Mesenchymal stem cell of adipose (primary cell): Measurements from ENCODE around the genes RNFT2 and NOS1.

DNA sequence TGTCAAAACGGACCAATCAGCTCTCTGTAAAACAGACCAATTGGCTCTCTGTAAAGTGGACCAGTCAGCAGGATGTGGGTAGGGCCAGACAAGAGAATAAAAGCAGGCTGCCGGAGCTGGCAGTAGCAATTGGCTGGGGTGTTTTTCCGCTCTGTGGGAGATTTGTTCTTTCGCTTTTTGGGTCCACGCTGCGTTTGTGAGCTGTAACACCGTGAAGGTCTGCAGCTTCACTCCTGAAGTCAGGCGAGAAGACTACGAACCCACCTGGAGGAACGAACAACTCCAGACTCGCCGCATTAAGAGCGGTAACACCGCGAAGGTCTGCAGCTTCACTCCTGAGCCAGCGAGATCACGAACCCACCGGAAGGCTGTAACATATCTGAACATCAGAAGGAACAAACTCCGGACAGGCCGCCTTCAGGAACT, 76.4 kb downstream of the SPRING1 start:
- CAGE, long polyA plus RNA = no peak

- CAGE, long polyA plus RNA = no peak
Measured at GRCh38 chr12:116737588-116738911, at the start of gene RNFT2. Gene RNFT2 (plus strand): TSS chr12:116738315.

GRCh38 chr12:117005244-117005835, 93.9 kb downstream of the TESC start:
- CAGE, long polyA plus RNA = no peak

GRCh38 chr12:117020248-117021310, 78.6 kb downstream of the TESC start:
- CAGE, long polyA plus RNA = no peak

DNA sequence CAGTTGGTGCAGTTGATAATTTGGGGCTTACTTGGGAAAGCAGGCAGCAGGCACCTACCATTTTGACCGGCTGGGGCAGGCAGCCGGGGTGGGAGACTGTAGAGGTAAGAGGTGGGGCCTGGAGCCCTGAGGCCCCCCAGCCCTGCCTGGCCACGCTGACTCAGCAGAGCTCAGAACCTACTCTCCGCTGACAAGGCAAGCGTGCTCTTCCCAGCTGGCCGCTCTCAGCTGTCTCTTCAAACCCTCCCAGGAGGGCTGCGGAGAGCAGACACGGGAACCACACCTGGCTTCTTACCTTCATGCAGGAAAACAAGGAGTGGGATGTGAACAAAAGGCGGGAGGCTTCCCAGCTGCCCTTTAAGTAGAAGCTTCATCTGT, 12.5 kb upstream of the TESC start:
- CAGE, long polyA plus RNA = no peak

- CAGE, long polyA plus RNA = no peak
Measured at GRCh38 chr12:117360883-117361846, at the start of gene NOS1. Gene NOS1 (minus strand): TSS chr12:117361626.

- CAGE, long polyA plus RNA = no peak
Measured at GRCh38 chr12:117967956-117968741, 641 bp downstream of the KSR2 start.

DNA sequence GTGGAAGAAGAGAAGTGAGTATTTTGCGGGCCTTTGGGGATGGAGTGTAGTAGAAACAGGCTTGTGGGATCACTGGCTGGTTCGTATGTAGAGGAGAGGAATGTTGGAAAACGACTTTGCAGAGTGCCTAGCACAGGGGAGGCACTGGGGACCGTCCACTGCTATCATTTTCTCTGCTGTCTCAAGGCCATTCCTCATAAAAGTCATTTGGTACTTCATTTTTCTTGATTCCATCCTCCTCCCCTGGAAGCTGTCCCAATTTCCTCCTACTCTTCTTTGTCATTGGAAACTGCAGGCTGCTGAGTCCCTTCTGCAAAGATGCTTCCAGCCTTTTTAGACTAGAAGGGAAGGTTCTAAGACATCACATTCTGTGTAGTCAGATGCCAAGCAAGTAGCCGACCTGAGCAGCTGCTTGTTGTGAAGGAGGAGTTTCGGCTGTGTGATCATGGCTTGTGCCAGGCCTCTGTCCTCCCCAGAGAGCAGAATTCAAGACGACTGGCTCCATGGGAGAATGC, 8.6 kb downstream of the RFC5 start:
- CAGE, long polyA plus RNA = no peak

GRCh38 chr12:118059228-118060193, 1.5 kb downstream of the WSB2 start:
- CAGE, long polyA plus RNA = no peak

DNA sequence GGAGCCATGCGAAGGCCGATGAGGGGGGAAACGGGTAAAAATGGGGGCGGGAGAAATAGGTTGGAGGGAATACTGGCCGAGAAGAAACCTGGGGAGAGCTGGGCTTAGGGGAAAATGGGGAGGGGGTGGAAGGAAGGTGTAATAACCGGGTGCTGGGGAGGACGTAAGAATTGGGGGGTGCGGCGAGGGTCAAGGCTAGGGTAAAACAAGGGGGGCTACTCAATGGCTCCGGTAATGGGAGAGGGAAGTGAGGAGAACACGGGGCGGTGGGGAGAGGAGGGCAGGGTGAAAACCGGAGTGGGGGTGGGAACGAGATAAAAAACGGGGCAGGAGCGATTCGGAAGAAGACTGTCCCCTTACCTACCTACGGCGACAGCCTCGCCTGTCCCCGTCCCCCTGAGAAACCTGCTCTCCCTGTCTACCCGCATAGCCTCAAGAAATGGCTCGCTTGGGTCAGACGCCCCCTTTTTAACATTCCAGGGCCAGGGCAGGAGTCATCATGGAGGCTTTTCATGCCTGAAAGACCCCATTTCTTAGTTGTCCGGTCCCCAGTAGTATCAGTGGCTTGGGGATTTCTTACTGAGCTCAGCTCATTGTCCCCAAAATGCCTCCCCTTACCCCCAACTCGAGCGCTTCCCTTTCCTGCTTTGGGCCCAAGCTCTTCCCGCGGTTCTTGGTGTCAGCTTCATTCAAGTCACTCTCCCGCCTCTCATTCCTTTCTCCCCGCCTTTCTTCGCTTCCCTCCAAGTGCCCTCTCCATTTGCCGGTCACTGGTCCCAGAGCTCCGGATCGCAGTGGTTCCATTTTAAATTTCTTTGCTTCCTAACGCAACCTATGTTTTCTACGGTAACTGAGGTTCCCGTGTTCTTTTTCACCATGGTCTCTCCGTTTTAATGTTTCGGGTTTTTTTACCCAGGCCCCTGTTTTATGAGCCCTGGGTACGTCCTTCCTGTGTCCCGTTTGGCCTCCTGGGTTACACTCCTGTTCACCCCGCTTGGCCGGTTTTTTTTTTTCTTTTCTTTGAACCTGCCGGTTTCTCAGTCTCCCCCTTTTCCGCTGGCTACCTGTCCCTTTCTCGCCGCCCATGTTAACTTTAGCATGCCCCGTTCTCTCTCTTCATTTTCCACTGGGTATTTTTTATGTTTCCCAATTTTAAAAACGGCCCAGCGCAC, 1.1 kb upstream of the WSB2 start:
- CAGE, long polyA plus RNA = no peak

DNA sequence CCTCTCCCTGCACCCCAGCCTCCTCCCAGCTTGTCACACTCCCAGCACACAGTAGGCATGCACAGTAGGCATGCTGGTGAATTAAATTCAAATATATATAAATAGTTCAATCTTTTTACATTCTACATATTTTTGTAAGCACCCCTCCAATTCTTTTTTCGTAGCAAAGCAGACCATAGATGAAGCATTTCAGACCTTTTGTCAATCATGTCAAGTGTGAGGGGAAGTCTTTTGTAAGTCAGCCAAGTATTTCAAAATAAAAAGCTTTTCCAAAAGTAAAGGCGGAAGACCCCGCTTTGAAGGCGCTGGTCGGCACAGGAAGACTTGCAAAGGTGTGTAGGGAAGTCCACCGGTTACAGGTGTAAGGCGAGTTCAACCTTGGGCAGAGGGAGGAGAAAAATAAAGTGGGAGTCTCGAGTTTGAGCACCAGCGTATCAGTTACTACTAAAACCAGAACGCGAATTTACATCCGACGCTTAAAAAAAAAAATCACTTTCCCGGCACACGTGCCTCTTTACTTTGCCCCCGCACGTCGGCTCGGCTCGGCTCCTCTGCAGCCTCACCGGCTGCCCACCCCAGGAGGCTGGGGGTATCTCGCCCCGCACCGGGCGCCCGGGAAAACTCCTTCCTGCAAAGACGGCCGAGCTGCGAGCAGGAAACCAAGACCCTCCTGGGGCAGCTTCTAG, 874 bp downstream of the VSIG10 start:
- CAGE, long polyA plus RNA = no peak

DNA sequence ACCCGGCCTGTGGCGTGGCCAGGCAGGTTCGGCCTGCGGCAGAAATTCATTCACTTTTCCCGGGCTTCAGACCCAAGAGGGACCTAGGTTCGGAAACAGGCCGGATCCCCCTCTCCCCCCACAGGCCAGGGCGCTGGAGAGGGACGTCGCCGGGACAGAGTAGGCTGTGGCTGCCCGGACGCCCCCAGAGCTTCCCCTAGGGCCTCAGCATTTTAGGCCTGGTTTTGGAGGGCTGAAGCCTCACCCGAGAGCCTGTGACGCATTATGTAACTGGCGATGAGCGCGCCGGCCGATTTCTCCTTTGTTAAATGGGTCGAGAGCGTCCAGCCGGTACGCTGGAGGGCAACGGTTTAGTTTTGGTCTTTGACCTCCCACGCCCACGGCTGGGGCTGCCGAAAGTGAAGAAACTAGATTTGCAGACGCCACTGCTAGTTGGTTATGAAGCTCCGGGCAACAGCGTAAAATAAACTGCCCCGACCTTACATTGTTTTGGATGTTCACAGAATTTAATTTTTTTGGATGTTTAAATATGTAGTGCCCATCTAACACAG, 683 bp downstream of the PEBP1 start:
- CAGE, long polyA plus RNA = no peak

DNA sequence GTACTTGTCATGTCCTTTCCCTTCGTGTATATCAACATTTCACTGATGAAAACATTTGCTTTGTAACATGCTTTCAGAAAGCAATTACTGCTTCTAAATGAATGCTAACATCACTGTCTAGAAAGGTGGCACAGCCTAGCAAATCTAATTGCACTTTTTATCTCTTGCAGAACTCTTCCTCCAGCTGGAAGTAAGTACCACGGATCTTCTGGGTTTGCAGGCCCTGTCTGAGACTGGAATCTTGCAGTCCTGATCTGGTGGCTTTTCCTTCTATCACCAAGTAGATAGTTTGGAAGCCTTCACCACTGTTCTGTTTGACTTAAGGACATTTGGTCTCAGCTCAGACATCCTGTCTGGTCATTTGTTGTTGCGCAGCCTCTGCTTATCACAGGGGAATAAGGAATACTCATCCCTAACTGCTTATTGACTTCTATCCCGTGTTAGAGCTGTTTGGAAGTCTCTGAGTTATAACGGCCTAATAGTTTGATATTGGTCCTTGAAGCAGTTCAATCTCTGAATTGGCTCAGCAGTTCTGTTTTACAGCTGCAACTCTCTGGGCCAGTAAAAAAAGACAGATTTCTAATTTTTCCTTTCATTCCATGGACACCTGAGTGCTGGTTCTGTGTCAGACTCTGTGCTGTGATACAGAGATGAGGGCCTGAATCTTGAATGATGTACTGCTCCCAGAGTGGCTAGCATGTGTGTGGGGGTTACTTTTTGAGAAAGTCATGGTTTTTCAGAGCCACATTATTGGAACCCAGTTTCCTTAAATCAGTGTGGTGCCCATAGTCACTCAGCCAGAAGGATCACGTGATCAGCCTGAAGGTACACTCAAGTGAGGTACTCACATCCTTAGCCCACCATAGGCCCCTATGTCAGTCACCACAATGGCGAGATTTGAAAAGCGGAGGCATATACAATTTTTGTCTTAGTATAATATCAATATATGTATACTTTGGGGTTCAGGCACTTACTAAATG, 13.7 kb downstream of the SUDS3 start:
- CAGE, long polyA plus RNA = no peak

- CAGE, long polyA plus RNA = no peak
Measured at GRCh38 chr12:119156309-119157025, 22.3 kb upstream of the HSPB8 start.

- CAGE, long polyA plus RNA = no peak
Measured at GRCh38 chr12:119365534-119366111, 31.1 kb downstream of the CCDC60 start.

GRCh38 chr12:119423294-119423750, 88.8 kb downstream of the CCDC60 start:
- CAGE, long polyA plus RNA = no peak

DNA sequence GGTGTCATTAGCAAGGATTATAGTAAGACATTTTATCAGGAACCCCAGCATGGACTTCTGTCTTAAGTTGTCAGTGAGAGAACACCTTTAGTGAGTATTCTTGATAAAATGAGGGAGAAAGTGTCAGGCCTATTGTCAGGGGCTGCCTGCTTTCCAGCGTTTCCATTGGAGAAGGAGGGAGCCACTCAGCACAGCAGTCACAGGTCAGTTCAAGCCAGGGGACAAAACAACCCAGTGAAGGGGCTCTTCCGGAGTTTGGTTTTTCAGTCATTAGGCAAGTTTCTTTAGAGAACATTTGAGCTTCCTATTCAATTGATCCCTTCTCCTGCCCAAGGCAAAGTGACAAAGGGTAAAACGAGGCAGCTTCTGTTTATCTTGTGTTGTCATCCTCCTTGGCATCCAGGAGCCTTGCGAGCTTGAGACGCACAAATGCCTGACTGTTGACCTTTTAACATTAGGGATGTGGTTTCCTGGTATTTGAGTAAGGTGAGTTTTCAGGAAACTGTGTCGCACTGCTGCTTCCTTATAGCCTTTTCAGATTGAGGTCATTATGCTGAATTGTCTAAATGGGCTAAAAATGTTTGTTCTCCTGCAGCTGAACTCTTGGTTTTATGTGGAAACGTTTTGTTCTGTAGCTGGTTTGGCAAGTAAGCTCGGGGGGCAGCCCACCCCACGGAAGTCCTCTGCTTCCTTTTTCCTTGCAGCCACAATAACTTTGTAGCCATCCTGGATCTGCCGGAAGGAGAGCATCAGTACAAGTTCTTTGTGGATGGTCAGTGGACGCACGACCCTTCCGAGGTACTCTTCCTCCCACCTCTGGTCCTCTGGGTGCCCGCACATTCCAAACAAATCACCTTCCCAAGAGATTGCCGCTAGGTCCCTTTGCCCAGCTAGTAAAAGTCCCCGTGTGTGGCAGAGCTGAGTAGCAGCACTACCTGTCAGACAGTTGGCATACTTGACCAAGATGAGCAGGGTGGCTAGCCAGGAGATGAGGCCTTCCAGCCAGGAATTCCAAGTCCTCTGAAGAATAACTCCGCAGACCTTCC, 5.7 kb downstream of the PRKAB1 start:
- CAGE, long polyA plus RNA = no peak

DNA sequence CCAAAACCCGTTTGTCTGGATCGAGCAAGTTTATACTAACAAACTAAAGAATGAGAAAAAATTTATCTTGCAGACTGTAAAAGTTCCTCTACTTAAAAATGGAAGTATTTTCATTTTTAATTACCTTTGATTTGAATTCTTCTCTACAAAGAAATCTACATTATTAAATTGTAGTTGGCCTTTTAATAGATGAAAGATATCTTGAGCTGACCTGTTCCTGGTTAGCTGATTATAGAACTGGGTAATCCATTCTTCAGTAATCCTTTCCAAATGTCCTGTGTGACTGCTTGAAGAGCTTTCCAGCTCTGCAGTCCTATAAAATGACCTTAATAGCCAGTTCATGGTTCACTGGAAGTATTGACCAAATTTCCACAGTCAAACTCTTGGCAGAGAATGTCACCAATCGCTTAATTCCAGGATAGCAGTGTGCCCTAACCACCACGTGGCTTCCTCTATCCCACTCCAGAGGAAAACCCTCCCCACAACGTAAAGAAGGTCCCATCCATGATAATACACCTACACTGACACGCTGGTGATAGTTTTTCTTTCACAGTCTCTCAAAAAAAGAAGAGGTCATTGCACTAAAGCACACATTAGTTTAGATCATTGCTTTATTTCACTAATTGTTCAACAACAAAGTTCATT, 17.4 kb downstream of the PRKAB1 start:
- CAGE, long polyA plus RNA = no peak

DNA sequence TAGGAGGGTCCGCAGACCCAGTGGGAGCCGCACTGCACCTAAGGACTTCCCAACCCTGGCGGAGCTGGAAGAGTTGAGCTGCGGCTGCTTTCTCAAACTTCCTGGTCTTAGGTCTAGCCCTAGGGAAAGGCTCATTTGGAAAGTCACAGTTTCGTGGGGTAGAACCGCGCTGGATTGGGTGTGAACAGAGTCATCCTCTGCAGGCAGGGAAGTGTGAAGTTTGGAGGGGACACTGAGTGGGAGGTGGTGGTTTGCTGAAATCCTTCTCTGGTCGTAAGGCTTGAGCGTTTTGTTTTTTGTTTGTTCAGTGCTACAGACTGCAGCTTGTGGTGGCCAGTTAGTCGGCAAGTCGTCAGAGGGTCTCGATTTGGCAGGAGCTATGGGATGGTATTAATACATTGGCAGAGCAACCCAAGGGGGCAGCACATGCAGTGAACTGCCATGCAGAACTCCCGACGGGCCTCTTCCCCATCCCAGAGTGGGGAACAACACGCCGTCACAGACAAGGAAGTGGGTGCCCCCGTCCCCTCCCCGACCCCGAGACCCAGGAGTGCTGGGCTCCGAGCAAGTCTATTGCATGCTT, 19.0 kb downstream of the PRKAB1 start:
- CAGE, long polyA plus RNA = no peak

DNA sequence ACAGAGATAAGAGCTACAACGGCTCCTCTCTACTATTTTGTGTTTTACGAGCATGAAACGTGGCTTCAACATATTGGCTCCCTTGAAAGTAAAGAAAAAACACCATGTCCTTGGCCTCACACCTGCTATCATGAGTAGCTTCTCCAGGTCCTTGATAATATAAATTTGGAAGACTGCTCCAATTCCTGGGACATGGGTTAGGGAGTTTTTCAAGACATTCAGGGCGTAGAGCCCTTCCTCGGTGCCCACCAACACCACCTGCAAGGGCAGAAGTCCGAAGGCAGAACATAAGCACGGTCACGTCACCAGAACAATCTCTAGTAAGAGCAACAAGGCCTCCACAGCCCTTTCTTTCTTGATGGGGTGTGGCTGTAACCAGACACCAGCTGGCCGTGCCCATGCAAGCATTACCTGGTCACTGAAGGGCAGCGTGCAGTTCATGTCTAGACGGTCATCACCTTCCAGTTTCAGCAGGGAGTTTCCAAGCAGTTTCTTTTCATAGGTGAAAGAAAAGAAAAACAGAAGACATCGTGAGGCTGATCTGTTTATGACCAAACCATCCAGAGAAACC, 42.3 kb downstream of the PRKAB1 start:
- CAGE, long polyA plus RNA = no peak